Trachea (tissue), 1 donor: ENCODE data around the gene DNAJA3.

- PRO-cap: no peak
Observed at GRCh38 chr16:4336902-4337911, 13.9 kb downstream of the PAM16 start.

DNA sequence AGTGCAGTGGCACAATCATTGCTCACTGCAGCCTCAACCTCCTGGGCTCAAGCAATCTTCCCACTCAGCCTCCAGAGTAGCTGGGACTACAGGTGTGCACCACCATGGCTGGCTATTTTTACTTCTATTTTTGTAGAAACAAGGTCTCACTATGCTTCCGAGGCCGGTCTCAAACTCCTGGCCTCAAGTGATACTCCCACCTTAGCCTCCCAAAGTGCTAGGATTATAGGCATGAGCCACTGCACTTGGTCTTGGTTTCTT lies 5.1 kb upstream of the VASN start:
- PRO-cap: no peak

DNA sequence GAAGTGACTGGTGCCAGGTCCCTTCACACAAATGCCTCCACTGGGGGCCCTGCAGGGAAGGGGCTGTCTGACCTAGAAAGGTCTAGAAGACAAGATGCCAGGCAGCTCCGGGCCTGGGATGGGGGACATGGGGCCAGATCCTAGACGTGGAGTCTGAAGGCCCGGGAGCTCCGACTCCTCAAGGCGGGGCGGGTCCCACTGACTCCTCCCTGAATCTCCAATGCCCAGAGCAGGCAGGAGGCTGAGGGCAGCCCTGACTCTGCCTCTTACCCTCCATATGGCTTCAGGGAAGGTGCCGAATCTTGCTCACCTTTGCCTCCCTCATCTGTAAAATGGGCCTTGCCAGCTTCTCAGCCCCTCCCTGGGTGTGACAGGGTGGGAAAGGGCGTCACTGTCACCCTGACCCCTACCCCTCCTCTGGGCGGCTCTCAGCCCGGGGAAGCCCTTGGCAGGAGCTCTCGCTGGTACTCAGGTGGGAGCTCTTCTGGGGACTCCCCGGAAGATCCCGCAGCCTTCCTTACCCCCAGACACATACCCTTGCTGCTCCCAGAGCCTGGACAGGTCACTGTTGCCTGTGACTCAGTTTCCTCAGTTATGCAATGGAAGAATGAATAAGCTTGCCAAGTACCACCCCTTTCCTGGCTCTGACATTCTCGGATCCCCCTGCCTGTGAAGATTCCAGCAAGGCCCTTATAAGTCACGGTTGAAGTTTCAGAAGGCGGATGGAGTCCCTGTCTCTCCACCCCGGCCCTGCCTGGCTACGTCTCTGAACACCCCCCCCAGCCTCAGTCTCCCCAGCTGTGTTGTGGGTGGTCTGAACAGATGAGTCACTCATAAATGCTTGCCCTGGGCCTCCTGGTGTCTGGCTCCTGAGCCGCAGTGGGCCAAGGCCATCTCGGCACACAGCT lies 15.0 kb downstream of the VASN start:
- PRO-cap: bidirectional peak, plus-strand start at position 700 of the sequence, minus-strand start at position 533 of the sequence

DNA sequence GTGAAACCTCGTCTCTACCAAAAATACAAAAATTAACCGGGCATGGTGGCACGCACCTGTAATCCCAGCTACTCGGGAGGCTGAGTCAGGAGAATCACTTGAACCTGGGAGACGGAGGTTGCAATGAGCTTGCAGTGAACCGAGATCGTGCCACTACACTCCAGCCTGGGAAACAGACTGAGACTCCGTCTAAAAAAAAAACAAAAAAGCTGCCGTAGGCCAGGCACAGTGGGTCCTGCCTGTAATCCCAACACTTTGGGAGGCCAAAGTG lies 19.2 kb downstream of the CORO7 start:
- PRO-cap: no peak

GRCh38 chr16:4405762-4406281 lies 10.6 kb downstream of the CORO7 start:
- PRO-cap: no peak

DNA sequence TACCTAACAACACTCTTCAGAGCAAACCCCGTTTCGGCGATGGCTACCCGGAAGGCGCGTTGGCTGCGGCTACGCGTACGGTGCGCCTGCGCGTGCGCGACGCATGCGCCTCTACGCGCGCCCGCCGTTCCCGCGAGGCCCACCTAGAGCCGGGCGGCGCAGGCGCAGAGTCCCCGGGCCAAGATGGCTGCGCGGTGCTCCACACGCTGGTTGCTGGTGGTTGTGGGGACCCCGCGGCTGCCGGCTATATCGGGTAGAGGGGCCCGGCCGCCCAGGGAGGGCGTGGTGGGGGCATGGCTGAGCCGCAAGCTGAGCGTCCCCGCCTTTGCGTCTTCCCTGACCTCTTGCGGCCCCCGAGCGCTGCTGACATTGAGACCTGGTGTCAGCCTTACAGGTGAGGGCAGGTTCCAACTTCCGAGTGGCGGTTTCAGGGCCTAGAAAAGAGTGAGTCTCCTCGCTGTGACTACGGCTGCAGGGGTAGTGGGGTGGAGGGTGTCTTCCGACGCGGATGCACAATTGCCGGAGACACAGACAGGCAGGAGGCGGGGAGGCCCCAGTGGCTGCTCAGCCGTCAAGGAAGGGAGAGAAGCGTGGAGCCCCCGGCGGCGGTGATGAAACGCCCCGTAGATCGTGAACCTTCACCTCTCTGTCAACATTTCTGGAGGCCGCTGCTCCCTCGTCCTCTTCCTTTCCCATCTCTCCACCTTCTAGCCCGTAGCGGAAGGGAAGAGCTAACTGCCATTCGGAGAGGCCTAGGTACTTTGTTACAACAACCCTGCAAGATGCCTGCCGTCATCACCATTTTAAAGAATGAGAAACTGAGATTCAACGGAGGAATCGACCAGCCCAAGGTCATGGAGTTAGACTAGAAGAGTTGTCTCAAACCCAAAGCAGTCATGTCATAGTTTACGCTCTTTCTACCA lies at the start of gene DNAJA3:
TSS of gene DNAJA3 (plus strand) at position 170 of the 923 bp plus-strand sequence.
- PRO-cap: bidirectional peak, plus-strand start at position 176 of the sequence, minus-strand start at position 41 of the sequence

DNA sequence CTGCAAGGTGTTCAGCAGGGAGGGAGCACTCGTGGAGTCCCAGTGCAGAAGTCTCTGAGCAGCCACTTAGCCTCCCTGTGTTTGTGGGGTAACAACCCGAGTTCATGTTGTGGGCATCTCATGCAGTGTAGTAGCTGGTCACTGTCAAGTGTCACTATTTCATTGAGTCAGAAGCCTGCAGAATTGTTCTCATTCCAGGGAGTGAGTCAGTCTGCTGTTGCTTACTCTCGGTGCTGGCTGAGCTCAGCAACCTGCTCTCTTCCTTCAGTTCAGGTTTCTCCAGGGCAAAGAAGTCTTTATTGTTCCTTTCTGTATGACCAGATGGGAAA lies 24.1 kb downstream of the HMOX2 start:
- PRO-cap: no peak

- PRO-cap: no peak
Observed at GRCh38 chr16:4512033-4512976, 26.3 kb downstream of the CDIP1 start.

- PRO-cap: bidirectional peak, plus-strand start at chr16:4681377, minus-strand start at chr16:4681213
Observed at GRCh38 chr16:4680881-4681817, 12.2 kb upstream of the NUDT16L1 start.

DNA sequence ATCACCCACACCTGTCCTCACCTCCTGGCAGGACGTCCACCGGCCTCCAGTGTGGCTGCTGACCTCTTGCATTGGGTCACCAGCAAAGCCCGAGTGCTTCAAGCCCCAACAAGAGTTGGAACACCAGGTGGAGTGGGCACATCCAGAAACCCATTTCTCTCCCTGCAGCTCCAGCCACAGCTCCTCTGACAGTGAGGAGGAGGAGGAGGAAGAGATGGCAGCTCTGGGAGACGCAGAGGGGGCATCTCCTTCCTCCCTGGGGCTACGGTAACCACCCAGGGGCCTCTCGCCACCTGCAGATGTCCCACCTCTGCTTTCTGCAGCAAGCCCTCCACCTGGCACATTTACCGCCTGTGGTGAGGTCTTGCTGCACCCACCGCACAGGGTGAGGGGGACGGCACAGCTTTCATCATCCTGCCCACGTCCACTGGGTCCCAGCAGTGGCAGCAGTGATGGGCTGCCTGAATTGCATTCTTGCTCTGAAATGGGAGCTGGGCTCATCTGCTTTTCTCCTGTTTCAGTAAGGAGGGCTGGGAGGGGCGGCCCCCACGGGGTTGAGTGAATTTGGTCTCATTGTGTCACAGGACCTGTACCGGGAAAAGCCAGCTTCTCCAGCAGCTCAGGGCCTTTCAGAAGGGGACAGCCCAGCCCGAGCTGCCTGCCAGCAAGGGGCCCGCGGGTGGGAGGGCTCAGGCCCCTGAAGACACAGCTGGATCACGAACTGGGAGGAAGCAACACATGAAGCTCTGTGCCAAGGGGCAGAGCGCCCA lies 12.6 kb downstream of the DNAAF8 start:
- PRO-cap: no peak

- PRO-cap: no peak
Observed at GRCh38 chr16:4858253-4859393, 11.3 kb downstream of the UBN1 start.

DNA sequence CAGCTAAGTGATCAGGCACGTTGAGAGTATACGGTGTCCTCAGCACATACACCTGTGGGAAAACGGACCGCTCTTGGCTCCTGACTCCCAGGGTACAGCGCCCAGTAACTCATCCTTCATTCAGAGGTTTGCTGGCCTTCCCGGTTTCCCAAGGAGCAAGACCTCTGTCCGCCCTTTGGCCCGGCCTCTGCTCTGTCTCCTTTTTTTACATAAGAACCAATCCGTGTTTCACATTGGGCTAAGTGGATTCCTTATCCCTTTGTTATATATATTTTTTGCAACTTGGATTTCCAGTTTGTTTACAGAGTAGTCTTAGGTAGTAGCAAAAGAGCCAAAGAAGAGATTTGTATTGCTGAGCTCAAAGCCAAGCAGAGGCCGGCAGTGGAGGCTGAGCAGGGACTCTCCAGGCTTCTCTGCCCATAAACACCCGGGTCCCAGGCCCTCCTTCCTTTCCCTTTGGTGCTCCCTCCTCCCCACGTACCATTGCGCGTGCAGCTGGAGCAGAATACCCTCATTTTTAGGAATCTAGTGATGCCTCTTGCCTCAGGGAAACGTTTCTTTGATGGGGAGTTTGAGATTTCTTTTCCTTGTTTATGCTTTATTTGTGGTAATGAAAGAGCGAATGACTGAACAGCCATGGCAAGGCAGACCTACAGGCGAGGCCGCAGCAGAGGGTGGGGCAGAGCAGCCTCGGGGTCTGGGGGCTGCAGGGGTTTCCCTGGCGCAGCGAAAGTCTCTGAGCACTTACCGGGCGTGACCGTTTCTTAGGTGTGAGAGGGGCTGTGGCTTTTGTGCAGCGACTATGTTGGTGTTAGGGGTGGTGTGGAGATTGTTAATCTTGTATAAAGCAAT lies 34.4 kb downstream of the UBN1 start:
- PRO-cap: no peak

DNA sequence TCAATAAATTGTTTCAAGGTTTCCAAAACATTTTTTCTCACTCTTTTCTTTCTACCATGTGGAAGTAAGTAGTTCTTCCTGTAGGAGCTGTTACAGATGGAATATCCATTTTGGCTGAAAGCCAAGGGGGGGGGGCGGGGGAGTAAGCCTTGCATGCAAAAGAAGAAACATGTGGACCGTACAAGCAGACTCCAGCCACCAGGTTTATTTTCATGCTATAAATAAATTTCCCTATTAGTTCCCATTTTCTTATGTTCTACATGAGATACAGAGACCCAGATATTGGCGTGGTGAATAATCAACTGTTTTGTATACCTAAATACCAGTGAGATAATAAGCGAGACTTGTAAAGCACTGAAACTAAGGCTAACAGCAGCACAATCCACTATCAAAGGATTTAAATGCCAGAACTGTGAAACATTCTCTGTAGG lies 35.1 kb downstream of the UBN1 start:
- PRO-cap: no peak

DNA sequence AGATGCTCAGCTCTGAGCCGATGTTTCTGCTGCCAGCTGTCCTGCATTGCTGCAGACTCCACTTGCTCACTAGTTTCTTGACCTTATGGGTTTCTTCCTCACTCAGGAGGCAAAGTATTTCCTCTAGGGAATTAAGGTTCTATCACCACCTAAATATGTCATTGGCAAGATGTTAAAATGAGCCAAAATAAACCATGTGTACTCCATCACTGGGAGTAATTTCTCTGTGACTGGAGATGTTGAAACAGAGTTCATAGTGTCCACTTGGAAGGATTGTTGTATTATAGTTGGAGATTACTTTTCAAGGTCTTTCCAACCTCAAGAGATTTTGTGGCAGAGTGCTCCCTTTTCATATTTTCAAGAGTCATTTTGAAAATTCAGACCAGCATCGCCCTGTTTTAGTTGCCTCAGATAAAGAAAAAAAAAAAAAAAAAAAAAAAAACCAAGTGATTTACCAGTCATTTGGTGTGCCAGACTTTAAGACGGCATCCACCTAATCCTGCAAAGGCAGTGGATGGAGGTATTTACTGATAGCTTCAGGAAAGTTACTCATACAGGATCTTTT lies 1255.1 kb downstream of the TMEM114 start:
- PRO-cap: no peak

DNA sequence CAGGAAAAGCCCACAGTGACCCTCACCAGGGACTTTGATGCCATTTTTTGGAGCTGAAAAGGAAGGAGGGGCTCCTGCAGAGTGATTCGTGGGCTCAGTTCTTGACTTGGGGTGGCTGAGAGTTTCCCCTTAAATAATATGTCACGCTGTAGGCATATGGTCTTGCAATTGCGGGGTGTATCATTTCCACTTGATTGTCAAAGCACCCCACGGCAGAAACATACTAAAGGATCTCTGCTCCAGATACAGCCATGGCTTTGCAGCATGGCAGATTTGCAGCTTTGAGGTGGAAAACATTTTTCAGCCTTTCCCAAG lies 1238.4 kb downstream of the TMEM114 start:
- PRO-cap: no peak

GRCh38 chr16:8113151-8113516 lies 477.2 kb downstream of the TMEM114 start:
- PRO-cap: no peak

- PRO-cap: no peak
Observed at GRCh38 chr16:8567770-8568154, 22.5 kb downstream of the TMEM114 start.

- PRO-cap: no peak
Observed at GRCh38 chr16:8668505-8669165, 5.8 kb upstream of the ABAT start.

GRCh38 chr16:8864150-8865002 lies 4.4 kb downstream of the CARHSP1 start:
- PRO-cap: bidirectional peak, plus-strand start at chr16:8864861, minus-strand start at chr16:8864697

- PRO-cap: bidirectional peak, plus-strand start at chr16:8866592, minus-strand start at chr16:8866496
Observed at GRCh38 chr16:8865989-8867046, 2.5 kb downstream of the CARHSP1 start.